Amniotic epithelial cell (primary cell): ENCODE measurements around the gene ASPHD2.

GRCh38 chr22:24153382-24153757 is 27.9 kb upstream of the SUSD2 start:
- RRBS, result no CpG with 5 or more reads among the region's 3 CpGs

DNA sequence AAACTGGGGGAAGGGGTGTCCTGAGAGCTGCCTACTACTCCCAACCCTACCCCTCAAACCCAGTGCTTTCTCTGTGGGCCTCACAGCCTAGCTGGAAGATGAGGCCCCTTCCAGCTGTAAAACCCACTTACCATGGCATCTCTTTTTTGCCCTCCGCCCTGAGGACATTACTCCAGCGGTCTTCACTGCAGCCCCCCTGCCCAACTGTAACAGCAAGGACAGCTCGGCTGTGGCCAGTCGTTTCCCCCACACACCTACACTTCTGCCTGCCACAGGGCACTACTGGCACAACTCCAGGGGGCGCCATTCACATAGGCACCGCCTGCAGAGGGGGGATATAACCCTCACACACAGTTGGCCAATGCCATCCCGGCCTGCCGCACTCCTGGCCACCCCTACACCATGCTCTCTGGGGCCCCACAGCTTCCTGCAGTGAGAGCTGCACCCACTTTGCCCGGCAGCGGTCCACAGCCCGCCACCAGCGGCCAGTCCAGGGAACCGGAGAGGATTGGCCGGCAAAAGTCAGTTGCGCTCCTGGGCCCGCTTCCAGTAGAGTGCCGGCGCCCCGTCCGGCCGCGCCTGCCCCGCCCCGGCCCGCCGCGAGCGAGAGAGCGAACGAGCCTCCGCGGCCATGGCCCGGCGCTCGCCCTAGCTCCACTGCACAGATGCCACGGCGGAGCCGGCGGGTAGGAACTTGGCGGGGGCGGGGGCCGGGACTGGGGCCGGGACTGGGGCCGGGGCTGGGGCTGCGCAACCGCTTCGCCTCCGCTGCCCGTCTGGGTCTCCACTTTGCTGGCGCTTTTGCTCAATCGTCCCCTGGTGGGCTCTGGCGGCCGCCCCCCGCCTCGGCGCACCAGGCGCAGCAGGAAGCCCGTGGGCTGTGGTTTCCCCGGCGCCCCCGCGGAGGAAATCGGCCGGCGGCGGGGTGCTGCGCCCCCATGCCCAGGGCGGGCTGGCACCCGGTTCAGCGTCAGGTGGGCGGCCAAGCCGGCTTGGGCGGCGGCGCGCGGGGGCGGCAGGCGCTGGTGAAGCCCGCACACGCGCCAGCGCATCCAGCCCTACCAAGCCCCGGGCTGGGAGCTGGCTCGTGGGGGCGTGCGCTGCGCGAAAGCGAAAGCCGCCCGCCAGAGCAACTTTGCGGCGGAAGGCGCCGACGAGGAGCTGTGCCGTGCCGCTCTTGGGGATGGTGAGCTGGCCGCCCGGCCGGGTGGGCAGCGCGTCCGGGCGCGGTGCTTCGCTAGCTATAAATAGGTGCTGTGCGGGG is 25.5 kb upstream of the SUSD2 start:
- RRBS, result 2% methylated on average over 48 of the region's 109 CpGs

- RRBS, result 4% methylated on average over 1 of the region's 28 CpGs
Measured at GRCh38 chr22:24156655-24157406, 24.5 kb upstream of the SUSD2 start.

GRCh38 chr22:24157844-24158484 is 23.3 kb upstream of the SUSD2 start:
- RRBS, result no CpG with 5 or more reads among the region's 13 CpGs

DNA sequence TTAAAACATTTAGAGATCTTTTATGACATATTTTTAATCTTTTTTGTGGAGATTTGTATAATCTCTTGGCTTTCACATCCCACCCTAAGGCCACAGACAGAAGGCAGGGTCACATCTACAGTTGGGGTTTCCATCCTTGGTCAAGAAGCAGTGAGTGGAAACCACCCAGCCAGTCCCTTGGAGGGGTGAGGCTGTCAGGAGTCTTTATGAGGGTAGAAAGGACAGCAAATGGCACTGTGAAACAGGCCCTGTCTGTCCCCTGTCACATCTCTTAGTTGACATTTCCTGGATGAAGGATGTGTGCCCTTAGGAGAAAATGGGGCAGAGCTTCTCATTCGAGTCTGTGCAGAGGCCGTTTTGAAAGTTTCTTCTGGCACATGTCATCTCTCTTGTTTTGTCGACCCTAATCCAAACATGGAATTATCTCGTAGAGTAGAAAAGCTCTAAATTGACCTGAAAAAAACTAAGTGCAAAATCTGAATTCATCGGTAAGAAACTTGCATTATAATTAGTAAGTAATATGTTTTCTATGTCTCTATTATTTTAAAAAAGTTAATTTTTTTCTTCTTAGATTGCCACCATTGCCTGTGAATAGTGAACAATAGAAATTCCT is 24.4 kb upstream of the ADORA2A start:
- RRBS, result no CpG with 5 or more reads among the region's 5 CpGs

GRCh38 chr22:24494053-24494828 is 891 bp upstream of the UPB1 start:
- RRBS, result 5% methylated on average over 32 of the region's 53 CpGs

DNA sequence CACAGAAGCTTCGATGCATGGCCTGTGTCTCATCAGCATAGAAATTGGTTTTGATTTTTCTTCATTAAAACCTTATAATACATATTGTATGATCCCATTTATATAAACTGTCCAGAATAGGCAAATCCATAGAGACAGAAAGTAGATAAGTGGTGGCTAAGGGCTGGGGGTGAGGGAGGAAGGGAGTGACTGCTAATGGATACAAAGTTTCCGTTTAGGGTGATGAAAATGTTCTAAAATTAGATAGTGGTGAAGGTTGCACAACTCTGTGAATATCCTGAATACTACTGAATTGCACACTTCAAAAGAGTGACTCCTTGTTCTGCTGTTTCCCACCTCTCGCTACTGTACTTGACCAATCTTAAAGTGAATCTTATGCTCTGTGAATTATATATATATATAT is 16.1 kb downstream of the UPB1 start:
- RRBS, result no CpG with 5 or more reads among the region's 3 CpGs

- RRBS, result no CpG with 5 or more reads among the region's 13 CpGs
Measured at GRCh38 chr22:24543720-24544554, 11.0 kb downstream of the GUCD1 start.

DNA sequence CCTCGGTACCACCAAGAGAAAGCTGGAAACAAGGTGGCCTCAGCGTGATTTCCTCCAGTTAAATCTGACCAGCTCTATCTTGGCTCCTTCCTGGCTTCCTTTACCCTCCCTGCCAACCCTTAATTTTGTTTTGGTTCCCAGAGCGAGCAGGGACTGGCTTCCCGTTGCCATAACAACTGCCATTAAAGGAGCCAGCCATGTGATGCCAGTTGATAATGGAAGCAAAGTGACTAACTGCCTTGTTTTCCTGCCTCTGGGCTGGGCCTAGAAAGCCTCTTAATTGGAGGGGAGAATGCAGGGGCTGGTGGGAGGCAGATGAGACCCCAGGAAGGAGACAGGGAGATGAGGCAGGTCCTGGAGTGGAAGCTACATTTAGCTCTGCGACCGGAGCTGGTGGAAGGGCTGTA is 4.4 kb downstream of the SGSM1 start:
- RRBS, result no CpG with 5 or more reads among the region's 6 CpGs

- RRBS, result no CpG with 5 or more reads among the region's 12 CpGs
Measured at GRCh38 chr22:24827125-24827792, 21.2 kb downstream of the SGSM1 start.

DNA sequence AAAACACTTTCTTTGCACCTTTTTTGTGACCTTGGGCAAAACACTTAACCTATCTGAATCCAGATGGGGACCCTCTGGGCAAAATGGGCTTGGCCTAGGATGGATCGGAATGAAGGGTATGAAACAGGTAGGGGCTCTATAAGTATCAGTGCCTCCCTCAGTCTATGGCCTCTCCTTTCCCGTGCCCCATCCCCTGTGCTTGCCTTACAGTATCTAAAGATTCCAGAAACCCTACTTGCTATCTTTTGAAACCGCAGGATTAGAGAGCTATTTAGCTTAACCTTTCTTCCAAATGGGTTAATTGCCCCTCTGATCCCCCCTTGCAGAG is 1.3 kb downstream of the KIAA1671 start:
- RRBS, result no CpG with 5 or more reads among the region's 3 CpGs

DNA sequence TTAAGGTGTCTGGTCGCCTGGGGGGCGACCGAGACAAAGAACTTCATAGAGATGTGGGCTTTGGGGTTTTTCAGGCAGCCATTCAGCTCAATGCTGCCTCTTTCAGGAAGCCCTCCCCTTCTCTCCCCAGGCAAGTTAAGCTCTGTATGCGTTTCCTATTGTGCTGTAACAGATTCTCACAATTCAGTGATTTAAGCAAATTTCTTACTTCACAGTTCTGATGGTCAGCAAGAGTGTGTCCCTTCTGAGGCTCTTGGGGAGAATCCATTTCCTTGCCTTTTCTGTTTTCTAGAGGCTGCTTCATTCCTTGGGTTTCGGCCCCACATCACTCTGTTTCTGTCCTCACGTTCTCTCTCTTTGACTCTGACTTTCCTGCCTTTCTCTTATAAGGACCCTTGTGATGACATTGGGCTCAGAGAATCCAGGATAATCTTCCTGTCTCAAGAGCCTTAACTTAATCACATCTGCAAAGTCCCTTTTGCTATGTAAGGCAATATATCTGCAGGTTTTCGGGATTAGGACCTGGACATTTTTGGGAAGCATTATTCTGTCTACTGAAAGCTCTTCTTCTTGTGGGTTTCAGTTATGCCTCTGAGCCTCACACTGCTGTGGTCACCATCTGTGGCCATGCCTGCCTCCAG is 54.1 kb downstream of the KIAA1671 start:
- RRBS, result no CpG with 5 or more reads among the region's 7 CpGs

- RRBS, result no CpG with 5 or more reads among the region's 4 CpGs
Measured at GRCh38 chr22:25076111-25076670, 123.5 kb upstream of the CRYBB3 start.

- RRBS, result no CpG with 5 or more reads among the region's 7 CpGs
Measured at GRCh38 chr22:25119340-25120595, 79.9 kb upstream of the CRYBB3 start.

DNA sequence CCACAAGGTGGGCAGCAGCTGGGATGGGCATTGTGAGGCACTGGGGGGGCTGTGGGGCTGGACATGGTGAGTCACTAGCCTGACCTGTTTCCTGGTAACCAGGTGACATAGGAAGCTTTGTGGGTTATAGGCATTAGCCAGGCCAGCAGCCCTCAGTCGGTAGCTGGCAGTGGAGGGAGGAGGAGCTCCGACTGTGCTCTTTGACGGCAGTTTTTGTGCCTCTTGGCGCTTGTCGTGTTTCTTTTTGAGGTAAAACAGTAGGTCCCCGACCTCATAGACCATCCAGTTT is 107.6 kb downstream of the CRYBB2 start:
- RRBS, result no CpG with 5 or more reads among the region's 6 CpGs

DNA sequence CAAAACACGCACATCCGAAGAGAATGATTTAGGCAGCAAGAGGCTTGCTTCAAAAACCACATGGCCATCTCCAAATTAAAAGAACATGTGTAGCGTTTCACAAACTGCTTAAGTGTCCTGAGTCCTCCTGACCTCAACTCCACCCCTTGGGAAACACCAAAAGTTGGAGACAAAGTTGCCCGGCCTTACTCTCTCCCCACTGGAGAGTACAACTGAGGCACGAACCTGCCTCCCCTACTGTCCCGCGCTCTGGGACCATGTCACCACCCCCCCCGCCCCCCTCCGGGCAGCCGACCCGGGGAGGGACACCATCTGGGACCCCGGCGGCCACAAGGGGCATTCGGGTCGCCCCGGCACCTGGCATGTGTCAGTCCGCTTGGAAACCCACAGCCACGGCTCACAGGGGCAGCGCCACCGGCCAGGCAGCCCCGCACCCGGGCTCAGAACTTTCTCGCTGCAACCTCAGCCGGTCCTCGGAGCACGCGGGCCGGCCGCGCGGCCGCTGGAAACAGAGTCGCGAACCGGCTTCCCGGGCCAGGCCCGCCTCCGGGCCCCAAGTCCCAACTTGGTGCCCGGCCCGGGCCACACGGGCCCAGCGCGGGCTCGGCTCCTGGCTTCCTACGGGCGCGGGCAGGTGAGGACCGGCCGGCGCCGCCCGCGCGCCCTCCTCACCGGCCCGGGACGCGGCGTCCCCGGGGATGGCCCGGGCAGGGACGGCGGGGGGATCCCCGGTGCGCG is 160.0 kb upstream of the GRK3 start:
- RRBS, result 2% methylated on average over 17 of the region's 66 CpGs

DNA sequence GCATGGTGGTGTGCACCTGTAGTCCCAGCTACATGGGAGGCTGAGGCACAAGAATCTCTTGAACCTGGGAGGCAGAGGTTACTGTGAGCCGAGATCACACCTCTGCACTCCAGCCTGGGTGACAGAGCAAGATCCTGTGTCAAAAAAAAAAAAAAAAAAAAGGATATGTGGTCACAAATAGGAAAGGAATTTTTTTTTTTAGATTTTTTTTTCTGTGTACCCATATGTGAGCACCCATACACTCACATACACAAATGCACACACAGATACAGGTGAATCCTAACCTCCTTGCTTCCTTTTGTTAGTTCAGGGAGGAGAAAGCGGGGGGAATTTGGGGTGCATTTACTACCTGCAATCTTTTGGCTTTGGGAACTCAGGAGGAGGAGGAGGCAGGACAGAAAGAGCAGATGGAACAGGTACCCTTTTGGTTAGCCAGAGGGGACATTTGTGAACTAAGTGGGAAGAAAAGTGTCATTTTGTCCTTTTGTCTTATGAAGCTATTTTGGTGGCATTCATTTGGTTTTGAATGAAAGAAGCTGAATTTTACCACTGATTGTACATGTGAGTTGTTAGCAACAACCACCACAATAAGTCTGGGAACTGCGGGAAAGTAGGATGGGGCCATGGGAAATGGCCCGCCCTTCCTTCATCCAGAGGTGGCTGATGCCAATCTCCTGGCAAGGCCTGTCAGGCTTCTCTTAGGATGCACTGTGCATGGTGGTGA is 92.9 kb upstream of the GRK3 start:
- RRBS, result no CpG with 5 or more reads among the region's 4 CpGs

- RRBS, result no CpG with 5 or more reads among the region's 6 CpGs
Measured at GRCh38 chr22:25666450-25666805, 75.6 kb upstream of the MYO18B start.

- RRBS, result 2% methylated on average over 76 of the region's 125 CpGs
Measured at GRCh38 chr22:26428741-26429788, at the start of gene ASPHD2. Gene ASPHD2, plus strand, starts transcription at chr22:26429260.

- RRBS, result no CpG with 5 or more reads among the region's 9 CpGs
Measured at GRCh38 chr22:26479885-26480418, 3.6 kb downstream of the HPS4 start.